Placental epithelial cell (primary cell): ENCODE results near the gene TSEN2.

DNA sequence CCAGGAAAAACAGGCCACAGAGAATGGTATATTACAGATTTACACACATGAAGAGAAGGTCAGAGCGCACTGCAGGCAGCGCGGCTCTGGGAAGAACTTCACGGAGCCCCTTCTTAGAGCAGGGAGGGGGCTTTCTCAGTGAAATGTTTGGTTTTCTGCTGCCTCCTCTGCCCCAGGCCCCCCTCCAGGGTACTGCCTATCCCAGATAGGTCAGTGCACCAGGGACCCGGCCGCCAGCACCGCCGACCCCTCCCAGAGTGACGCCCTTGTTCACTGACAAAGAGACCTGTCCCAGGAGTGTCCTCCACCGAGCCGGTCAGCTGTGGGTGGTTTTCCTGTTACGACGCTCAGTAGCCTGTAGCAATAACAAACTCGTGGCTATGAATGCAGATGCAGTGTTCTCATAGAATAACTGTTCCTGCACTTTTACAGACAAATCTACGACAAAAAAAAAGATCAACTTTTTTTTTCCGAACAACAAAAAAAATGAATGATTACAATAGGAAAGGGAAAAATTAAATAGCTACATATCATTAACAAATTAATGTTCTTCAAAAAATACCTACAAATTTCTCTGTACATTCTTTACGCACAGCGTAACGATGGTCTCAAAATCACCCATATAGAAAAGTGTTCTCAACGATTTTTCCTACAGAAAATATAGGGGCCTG is 87.4 kb downstream of the VGLL4 start:
- CAGE, long polyA plus RNA, result no peak

DNA sequence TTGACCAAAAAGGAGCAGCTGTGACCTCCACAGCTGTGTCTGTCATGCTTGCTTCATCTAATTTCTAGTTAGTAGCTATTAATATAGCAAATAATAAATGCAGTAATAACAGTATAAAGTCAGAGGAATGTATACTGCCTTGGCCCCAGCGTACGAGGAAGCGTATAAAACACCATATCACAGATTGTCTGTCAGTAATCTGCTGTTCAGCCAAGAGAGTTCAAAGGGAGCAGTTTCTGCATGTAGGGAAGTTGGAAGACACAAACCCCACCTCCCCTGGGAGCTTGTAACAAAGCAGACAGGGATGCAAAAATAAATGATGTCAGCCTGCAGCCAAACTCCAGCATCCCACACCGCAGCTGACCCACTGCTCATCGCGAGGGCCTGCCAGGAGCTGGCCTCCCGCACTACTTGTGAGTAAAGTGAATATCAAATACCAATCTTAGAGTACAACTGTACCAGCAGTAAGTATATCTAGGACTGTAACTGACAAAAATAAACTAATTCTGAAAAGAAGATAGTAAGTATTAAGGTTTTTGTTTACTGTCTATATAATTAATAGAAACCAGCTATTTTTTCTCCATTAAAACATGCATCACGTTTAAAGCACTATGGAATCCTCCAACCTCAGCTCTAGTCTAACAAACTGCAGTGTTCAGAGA is 86.4 kb downstream of the VGLL4 start:
- CAGE, long polyA plus RNA, result no peak

- CAGE, long polyA plus RNA, result no peak
Measured at GRCh38 chr3:11557812-11558824, 85.6 kb downstream of the VGLL4 start.

DNA sequence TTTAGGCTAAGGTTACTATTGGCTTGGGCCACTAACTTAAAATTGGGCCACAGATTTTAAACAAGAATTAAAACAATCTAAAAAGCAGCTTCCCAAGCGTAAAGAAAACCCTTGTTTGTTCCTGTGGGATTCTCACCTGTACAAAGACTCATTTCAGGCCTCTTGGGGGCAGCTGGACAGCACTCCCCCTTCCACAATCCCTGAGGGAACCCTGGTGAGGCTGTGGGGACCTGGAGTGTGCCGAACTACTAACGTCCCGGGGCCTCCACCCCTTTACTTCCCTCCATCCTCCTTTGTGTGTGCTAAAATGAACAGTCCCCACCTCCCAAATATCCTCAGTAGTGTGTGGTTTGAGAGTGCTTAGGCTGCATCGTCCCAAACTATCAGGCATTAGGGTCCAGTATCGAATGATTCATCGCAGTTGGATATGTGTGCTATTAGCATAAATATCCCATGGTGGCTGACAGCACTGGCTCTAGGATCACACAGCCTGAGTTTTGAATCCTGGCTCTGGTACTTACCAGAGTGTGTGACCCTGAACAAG is 51.4 kb downstream of the VGLL4 start:
- CAGE, long polyA plus RNA, result no peak

DNA sequence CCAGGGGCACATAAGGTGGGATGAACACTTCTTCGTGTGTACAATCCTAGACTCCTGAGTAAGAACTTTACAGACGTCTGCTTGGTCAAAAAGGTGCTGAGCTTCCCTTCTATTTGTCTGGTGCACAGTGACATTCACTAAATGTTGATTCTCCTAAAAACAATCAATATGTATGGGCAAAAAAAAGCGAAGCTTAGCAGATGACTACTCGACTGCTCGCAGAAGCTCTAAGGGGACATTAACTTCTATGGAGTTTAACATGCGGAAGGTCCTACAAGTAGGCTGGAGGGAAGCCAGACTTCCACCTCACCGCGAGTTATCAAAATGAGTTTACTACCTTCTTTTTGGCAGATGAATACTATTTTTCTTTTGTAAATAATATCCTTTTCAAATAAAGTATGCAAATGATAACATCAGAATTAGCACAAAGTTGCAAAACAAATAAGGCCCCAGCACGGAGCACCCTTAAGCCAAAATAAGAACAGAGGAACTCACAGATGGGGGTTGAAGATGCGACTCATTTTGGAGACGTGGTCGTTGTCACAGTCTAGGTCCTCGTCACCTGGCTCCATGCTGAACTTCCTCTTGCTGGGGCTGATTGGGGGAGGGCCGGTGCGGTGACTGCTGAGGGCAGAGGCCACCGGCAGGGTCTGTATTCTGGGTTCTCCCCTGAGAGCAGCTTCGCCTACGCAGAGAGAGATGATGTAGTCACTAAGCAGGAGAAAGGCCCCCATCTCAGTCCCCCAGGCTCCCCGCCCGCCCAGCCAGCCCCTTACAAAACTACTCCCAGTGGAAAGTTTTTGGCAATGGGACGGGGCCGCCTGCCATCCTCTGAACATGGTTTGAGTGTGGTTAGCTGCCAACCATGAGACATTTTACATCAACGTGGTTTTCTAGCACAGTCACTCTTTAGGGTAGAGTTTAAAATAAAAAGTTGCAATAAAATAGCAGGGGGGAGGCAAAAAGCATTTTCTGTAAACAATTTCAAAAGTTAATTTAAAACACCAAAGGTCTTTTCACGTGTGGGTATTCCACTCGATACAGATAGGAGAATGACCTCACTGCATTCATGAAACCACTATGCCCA is 42.0 kb downstream of the VGLL4 start:
- CAGE, long polyA plus RNA, result no peak

- CAGE, long polyA plus RNA, result no peak
Measured at GRCh38 chr3:11603332-11604110, 40.2 kb downstream of the VGLL4 start.

GRCh38 chr3:11625790-11625994 is 18.0 kb downstream of the VGLL4 start:
- CAGE, long polyA plus RNA, result no peak

- CAGE, long polyA plus RNA, result no peak
Measured at GRCh38 chr3:11626047-11626589, 17.6 kb downstream of the VGLL4 start.

GRCh38 chr3:12138907-12139587 is 19.7 kb downstream of the TIMP4 start:
- CAGE, long polyA plus RNA, result no peak

DNA sequence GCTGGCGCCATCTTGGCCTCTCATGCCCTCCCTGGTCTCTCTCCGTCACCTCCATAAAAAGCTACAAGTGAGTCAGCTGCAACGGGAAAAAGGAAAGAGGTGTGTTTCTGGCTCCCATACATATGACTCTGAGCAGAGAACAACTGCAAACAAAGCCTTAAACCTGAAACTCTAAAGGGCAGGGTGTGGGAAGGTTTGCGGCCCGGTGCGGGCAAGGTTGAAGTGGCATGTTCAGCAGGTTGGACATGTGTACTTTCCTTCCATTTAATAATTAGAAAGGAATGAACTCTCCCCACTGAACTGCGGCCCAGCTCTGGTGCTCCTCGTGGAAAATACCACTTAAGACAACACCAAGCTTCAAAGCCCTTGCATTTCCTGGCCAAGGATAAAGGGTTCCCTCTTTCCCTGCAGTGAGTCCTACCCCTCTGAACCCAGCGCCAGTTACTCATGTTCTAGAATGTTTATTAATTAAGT is 58.9 kb upstream of the PPARG start:
- CAGE, long polyA plus RNA, result no peak

DNA sequence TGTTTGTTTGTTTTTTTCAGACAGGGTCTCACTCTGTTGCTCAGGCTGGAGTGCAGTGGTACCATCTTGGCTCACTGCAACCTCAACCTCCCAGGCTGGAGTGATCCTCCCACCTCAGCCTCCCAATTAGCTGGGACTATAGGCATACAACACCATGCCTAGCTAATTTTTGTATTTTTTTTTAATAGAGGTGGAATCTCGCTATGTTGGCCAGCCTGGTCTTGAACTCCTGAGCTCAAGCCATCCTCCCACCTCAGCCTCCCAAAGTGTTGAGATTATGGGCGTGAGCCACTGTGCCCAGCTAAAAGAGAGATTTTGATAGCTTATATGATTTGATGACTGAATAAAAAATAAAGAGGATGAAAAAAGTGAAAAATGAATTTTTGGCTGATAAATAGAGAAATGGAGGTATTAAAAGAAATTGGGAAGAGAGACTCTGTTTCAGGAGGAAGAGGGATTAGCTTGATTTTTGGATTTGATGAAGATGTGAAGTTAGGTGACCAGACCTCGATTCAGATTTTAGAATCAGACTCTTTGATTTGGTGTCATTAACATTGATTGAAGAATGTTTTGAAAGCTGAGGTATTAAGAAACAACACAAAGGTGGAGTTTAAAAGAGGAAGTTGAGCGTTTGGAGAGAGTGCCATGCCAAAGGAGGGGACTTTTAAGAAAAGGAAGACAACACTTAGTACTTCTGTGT is 34.1 kb downstream of the PPARG start:
- CAGE, long polyA plus RNA, result no peak

- CAGE, long polyA plus RNA, result no peak
Measured at GRCh38 chr3:12483716-12484921, at the start of gene TSEN2. TSEN2 (plus strand) TSS chr3:12484480.

DNA sequence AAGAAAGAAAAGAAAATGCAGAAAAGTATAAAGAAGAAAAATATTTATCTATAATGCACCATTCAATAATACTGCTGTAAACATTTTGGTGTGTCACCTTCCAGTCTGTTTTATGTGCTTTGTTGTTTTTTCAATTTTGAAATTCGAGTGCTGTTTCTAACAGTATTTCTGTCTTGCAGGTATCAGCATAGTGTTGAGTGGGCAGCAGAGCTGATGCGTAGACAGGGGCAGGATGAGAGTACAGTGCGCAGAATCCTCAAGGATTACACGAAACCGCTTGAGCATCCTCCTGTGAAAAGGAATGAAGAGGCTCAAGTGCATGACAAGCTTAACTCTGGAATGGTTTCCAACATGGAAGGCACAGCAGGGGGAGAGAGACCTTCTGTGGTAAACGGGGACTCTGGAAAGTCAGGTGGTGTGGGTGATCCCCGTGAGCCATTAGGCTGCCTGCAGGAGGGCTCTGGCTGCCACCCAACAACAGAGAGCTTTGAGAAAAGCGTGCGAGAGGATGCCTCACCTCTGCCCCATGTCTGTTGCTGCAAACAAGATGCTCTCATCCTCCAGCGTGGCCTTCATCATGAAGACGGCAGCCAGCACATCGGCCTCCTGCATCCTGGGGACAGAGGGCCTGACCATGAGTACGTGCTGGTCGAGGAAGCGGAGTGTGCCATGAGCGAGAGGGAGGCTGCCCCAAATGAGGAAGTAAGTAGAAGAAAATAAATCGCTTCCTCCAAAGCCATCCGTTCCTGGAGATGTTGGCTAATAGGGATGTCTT is 19.0 kb downstream of the TSEN2 start:
- CAGE, long polyA plus RNA, result no peak

GRCh38 chr3:12513704-12514415 is 29.6 kb downstream of the TSEN2 start:
- CAGE, long polyA plus RNA, result no peak

GRCh38 chr3:12676624-12676942 is 12.7 kb upstream of the RAF1 start:
- CAGE, long polyA plus RNA, result no peak

DNA sequence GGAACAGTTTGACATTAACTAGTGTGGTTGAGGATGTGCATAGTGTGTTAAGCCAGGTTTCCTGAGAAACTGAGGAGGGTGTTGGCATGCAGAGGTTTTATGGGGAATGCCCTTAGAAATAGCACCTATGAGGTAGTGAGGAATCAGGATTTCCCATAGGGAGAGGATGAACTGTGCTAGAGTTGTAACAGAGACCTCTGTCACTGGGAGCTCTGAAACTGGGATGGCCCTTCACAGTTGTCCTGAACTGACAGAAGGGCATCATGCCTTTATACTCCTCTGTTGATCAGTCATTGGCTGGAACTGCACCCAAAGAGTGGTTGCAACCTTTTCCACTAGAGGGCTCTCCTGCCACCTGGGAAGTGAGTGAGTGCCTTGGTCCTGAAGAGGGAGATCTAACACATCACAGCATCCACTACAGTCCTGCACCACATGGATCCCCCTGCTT is 42.4 kb upstream of the RAF1 start:
- CAGE, long polyA plus RNA, result no peak

- CAGE, long polyA plus RNA, result no peak
Measured at GRCh38 chr3:12834511-12835318, 6.7 kb downstream of the RPL32 start.

GRCh38 chr3:12839238-12840281 is 1.8 kb downstream of the RPL32 start:
- CAGE, long polyA plus RNA, result no peak

DNA sequence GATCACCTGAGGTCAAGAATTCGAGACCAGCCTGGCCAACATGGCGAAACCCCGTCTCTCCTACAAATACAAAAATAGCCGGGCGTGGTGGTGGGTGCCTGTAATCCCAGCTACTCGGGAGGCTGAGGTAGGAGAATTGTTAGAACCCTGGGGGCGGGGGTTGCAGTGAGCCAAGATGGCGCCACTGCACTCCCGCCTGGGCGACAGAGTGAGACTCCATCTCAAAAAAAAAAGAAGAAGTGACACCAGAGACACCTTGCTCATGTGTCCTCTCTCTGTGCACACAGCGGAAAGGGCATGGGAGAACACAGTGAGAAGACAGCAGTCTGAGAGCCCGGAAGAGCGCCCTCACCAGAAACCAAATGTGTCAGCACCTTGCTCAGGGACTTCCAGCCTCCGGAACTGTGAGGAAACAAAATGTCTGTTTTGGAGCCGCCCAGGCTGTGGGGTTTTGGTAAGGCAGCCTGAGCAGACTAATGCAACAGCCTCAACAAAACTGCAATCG is 40.5 kb upstream of the RPL32 start:
- CAGE, long polyA plus RNA, result no peak

DNA sequence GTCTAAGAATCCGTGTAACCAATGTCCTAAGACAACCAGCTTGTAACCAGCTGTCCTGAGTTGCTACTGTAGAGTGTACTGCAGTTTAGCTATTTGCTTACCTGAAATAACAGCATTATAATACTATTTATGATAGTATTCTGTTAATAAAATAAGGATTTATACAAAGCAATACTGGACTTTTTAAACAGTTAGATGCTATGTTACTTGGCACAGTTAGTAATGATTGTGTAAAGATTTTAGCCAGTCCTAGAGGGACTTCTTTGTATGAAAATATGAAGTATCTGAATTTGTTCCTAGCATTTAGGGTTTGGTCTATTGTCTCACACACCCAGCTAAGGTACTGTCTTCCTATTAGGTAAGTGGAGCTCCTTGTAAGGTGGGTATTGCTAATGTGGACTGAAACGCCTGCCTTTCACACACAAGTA is 58.7 kb upstream of the RPL32 start:
- CAGE, long polyA plus RNA, result no peak